Jurkat, Clone E6-1 (cell line): ENCODE data around the genes HARS2 and PCDHGA1.

DNA sequence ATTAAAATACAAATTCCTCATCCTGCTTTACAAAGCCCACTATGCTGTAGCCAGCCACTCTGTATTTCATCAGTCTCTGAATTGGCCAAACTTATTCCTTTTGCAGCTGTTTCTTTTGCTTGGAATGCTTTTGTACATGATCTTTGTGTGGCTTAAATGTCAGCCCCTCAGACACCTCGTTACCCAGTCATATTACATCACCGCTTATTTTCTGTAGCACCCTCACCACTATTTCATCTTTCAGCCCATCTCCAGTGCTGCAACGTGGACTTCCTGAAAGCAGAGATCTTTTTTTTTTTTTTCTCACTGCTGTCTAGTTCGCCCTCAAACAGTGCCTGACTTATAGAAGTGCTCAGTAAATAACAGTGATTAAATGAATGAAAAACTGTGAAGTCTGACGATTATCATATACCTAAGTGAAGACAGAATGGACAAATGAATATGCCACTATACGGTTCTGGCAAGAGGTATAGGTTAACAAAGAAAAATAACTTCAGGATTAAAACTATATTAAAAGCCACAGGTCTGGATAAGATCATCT lies 819 bp downstream of the SRA1 start:
- RRBS, result no CpG with 5 or more reads among the region's 6 CpGs

- RRBS, result no CpG with 5 or more reads among the region's 3 CpGs
Measured at GRCh38 chr5:140602956-140603341, 30.0 kb downstream of the CD14 start.

- RRBS, result no CpG with 5 or more reads among the region's 17 CpGs
Measured at GRCh38 chr5:140658711-140659183, 6.0 kb upstream of the WDR55 start.

DNA sequence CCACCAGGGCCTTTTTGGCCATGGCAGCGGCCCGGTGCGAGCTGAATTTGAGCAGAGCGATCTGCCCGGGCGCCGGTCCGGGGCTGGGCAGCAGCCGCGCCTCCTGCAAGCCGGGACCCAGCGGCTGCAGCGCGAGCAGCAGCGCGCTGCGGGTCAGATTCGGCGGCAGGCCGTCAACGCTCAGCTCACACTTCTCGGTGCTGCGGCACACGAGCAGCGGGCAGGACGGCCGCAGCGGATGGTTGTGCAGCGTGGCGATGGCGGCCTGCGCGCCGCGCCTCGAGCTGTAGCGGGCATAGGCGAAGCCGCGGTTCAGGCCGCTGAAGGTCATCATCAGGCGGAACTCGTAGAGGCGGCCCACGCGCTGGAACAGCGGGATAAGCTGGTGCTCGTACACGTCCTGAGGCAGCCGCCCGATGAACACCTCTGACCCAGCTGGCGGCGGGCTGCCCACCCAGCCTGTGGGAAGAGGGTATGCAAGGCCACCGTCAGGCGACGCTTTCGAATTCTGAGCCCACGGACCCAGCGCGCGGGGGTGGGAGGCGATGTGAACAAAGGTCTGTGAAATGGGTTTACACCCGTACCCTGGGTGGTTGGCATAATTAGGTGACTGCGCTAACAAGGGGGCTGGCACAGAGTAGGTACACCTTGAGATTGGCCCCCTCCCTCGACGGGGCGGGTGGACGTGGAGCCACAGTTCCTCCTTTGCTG lies 773 bp downstream of the DND1 start:
- RRBS, result 98% methylated on average over 2 of the region's 68 CpGs

GRCh38 chr5:140691222-140692042 lies at the start of gene HARS2:
Gene HARS2 (plus strand): TSS chr5:140691455.
- RRBS, result 1% methylated on average over 17 of the region's 53 CpGs

- RRBS, result no CpG with 5 or more reads among the region's 13 CpGs
Measured at GRCh38 chr5:140848856-140849088, 590 bp downstream of the PCDHA9 start.

DNA sequence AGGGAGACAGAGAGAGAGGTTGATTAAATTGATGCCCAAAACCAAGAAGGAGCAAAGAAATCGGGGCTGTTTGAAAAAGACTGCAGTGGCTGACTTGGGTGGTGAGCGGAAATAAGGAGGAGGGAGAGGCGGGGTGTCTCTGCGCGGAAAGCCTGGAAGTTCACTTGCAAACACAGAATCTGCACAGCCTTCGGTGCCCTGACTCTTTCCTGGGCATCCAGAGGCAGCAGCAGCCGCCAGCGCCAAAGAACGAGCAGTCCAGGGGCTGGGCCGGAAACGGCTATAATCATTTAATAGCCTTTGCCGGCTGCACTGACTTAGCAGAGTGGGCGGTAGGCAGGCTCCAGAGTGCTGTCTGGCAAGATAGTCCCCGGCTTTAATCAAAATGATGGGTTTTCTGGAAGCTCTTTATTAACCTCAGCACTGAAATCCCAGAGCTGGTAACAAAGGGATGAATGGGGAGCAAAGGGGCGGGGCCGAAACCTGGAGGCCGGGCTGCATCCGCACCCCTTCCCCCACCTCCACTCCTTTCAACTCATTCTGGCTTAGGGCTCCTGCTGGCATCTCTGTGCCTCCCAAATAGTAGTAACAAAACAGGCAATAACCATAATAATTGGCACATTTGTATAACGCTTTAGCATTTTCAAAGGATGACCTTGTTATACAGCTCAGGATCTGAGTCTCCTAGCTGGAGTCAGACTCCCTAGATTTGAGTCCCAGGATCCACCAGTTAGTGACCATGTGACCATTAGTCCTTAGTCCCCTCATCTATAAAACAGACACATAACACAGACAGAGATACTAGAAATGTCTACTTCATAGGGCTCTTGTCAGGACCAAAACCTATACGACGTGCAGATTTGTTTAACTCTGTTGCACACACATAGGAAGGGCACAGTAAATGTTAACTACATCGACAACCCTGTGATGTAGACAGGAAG lies 35.8 kb downstream of the PCDHAC2 start:
- RRBS, result 15% methylated on average over 3 of the region's 22 CpGs

- RRBS, result 0% methylated on average over 1 of the region's 10 CpGs
Measured at GRCh38 chr5:141009437-141010038, 41.6 kb upstream of the PCDHB1 start.

- RRBS, result no CpG with 5 or more reads among the region's 7 CpGs
Measured at GRCh38 chr5:141330185-141330805, at the start of gene PCDHGA1. Gene PCDHGA1 (plus strand): TSS chr5:141330514.

GRCh38 chr5:141531174-141531590 lies 42.3 kb downstream of the PCDHGC5 start:
- RRBS, result no CpG with 5 or more reads among the region's 5 CpGs

- RRBS, result 3% methylated on average over 10 of the region's 43 CpGs
Measured at GRCh38 chr5:141618047-141618855, 549 bp downstream of the DIAPH1 start.

GRCh38 chr5:141622940-141623864 lies 4.4 kb upstream of the DIAPH1 start:
- RRBS, result no CpG with 5 or more reads among the region's 11 CpGs

DNA sequence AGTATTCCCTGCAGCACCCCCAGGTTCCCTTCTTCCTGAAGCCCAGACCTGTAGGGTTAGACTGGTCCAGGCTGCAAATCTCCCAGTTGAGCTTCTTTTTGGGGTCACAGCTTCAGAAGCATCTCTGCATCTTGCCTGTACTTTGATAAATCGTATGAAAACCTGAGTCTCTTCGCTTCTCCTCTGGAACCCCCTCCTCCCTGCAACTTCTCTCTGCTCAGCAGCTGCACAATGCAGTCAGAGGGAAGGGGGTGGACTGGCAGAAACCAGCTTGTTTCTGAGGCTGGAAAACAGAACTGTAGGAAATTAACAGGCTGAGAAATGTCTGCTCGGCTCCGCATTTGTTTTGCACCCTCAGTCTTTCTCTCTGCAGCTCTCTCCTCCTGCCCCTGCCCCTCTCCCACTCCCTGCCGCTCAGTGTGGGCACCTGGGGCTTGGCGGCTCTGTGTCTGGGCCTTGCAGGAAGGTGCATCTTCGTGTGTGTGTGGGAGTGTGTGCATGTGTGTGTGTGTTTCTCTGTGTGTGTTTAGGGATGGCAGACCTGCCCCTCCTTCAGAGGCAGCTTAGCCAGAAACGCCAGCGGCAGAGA lies 53.1 kb downstream of the PCDH1 start:
- RRBS, result no CpG with 5 or more reads among the region's 9 CpGs

GRCh38 chr5:141868399-141869510 lies 9.5 kb downstream of the PCDH1 start:
- RRBS, result no CpG with 5 or more reads among the region's 32 CpGs

GRCh38 chr5:142166328-142166936 lies 57.9 kb downstream of the NDFIP1 start:
- RRBS, result no CpG with 5 or more reads among the region's 10 CpGs

- RRBS, result no CpG with 5 or more reads among the region's 6 CpGs
Measured at GRCh38 chr5:142326907-142327444, 2.2 kb upstream of the SPRY4 start.

GRCh38 chr5:142376472-142376833 lies 51.6 kb upstream of the SPRY4 start:
- RRBS, result no CpG with 5 or more reads among the region's 11 CpGs

DNA sequence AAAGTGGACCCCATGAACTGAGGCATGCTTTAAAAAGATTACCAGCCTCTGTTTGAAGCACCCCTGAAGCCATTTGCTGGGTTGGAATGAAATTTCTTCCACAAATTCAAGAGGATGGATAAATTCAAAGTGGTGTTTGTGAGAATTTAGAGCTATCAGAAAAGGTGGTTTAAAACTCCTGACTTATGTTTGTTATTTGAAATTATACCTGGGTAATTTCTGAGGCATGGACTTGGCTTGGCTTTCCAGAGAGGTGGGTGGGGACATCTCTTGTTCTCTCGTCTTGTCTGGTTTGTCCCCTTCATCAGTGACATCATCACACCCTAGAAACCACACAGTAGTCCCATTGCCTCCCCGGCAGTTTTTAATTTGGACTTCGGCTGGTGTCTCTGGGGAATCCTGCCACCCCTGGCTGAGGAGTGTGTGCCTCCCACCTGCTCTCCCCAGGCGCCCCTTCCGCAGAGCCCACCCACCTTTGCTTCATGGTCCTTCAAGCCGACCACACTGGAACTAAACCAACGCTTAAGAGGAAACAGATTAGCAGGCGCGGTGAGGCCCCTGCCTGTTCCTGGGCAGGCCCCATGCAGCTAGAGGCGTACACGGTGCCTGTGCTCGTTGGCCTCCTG lies 107.4 kb upstream of the SPRY4 start:
- RRBS, result no CpG with 5 or more reads among the region's 12 CpGs

GRCh38 chr5:142441491-142442139 lies 116.8 kb upstream of the SPRY4 start:
- RRBS, result no CpG with 5 or more reads among the region's 14 CpGs